Pericardium fibroblast (primary cell): ENCODE measurements around the genes SLC47A1, ALDH3A1 and KCNJ18.

DNA sequence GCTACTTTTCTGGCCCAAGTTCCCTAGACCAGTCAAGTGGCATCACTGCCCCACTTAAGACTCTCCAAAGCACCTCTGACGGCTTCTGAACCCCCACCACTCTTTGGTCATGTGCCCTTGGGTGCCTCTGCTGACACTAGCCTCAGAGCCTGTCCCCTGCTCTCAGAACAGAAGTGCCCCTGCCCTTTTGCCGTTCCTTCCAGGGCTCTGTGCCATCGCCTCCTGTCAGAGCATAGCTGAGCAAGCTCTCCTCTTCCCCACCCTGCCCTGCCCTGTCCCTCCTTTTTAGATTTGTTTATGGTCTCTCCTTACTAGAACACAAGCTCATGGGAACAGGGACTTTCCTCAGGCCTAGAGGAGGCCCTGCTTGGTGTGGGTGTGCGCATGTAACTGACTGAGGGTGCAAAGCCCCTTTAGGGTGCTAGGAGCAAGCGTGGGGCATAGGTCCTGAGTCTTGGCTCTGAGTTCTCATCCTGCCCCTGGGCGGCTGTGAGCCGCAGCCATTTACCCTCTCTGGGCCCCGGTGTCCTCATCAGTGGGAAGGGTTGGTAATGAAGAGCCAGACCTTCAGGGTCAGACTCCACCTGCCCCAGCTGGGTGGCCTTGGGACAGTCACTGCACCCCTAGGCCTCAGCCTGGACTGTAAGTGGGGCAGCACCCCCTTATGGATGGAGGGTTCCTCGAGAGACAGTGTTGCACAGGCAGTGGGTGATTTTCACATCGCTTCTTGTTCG, 60.8 kb downstream of the B9D1 start:
- RAMPAGE, long total RNA: no peak

DNA sequence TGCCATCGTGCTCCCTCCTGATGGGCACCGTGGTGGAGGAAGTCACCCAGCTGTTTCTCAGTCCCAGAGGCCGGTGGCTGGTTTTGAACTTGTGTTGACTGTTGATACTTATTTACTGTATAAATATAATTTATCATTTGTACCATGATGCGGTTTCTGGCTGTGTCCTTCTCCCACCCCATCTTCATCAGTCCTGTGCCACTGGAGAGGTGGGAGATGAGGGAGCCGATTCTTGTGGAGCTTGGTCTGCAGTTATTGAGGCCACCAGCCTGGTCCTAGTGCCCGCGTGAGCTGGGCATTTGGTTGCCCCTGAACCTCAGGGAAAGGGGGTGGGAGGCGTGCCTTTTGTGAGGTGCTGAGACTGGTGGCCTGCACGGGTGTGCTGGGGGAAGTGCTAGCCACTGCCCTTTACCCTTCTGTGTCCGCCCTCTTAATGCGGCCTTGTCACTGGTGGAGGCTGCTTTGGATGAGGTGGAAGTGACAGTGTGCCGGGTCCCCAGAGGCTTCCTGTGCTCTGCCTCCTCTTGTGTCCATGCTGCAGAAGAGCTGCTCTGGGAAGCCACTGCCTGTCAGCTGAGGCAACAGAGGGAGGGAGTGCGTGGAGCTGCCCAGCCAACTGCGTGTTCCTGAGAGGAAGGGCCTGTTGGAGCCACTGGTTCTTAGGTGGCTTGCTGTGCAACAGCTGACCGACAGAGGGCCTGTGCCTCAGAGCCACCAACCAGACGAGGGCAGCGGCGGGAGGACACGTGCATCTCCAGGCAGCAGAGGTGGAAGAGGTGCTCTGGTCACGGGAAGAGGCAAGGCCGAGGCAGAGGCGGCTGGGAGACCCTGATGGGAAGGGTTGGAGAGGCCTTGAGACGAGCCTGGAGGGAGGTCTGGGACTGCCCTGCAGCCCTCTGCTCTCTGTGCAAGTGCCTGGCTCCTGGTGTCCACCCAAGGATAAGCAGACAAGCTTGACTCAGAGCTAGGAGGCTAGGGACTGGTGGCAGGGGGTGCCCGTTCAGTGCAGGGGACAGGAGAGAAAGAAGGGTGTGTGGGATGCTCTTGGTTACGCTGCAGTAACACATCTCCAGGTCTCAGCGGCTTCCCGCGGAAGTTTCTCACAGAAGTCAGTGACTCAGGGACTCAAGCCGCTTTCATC, 25.6 kb downstream of the B9D1 start:
- RAMPAGE, long total RNA: no peak

GRCh38 chr17:19446555-19446994, 35.5 kb downstream of the RNF112 start:
- RAMPAGE, long total RNA: no peak

DNA sequence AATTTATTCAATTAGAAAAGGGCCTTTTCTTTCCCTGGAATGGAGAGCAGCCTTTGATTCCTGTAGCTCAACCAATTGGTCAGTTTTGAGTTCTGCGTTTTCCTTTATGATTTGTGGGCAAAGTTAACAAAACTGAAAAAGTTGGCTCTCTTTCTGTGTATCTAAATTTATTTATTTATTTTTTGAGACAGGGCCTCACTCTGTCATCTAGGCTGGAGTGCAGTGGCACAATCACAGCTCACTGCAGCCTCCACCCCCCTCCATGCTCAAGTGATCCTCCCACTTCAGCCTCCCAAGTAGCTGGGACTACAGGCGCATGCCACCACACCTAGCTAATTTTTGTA, 6.8 kb upstream of the SLC47A1 start:
- RAMPAGE, long total RNA: no peak

GRCh38 chr17:19533002-19533529, 588 bp upstream of the SLC47A1 start:
- RAMPAGE, long total RNA: no peak

DNA sequence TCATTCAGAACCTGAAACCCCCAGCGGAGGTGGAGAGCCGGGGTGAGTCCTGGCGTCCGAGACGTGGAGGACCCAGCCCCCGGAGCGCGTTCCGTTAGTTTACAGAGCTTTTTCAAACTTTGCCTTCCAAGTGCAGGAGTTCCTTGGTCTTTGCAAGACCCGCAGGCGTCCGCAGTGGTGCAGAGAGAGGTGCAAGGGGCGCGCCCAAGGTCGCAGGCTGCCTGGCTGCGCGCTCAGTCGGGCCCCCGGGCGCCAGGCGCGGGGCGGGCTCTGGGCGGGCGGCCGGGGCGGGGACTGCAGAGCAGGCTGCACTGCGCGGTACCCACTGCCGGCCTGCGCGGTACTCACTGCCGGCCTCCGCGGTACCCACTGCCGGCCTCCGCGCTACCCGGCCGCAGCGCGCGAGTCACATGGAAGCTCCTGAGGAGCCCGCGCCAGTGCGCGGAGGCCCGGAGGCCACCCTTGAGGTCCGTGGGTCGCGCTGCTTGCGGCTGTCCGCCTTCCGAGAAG, at the start of gene SLC47A1:
Gene SLC47A1 (plus strand): TSS at position 325 of the 510 bp plus-strand sequence.
- RAMPAGE, long total RNA: no peak

DNA sequence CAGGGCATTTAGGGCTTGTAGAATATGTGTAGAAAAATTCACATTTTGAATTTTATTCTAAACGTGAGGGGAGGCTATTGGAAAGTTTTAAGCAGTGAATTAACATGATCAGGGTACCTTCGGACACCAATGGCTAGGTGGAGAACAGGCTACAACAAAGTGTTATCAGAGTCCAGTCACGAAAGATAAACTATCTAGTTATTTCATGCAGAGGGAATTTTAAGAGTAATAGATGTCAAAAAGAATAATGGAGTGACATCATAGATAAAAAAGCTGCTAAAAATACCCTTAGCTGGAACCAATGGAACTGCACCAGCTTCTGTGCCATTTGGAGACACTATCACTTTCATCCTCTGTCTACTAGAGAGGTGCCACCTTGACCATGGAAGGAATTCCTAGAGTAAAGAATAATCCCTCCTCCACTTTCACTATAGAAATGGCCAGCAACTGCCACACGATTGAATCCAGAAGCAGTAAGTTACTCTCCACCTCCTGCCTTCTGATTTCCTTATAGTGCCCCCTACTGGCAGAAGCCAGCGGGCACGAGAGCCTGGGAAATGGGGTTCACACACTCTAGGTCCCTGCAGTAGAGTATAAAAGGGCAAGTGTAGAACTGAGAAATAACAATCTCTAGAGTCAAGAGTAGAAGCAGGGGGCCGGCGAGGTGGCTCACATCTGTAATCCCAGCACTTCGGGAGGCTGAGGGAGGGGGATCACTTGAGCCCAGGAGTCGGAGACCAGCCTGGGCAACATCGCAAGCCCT, 2.8 kb upstream of the ALDH3A2 start:
- RAMPAGE, long total RNA: no peak

DNA sequence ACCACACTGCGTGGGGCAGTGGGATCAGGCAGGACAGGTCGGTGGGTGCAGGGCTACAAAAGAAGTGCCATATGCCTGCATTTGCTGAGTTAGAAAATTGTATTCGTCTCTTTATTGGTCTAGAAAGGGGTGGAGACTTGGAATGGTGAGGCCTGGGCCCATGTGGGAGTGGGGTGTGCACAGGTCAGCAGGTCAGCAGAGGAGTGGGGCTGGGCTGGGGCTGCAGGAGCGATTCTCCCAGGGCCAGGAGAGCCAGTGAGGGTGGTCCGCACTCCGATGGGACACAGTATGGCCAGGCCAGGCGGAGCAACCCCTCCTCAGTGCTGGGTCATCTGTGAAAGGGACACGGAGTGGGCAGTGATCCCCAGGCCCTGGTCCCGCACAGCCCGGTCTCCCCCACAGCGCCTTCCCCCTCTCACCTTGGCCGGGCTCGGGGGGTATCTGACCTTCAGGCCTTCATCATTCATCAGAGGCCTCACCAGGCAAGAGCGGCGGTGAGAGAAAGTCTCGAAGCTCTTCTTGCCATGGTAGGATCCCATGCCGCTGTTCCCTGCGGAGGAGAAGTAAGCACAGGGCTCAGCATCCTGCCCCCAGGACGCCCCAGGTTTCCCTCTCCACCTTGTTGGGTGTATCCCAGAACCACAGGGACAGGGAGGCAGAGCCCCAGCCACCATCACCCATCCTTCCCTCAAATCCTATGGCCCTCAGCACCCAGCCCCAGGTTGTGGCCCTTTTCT, 10.0 kb downstream of the ALDH3A1 start:
- RAMPAGE, long total RNA: no peak

DNA sequence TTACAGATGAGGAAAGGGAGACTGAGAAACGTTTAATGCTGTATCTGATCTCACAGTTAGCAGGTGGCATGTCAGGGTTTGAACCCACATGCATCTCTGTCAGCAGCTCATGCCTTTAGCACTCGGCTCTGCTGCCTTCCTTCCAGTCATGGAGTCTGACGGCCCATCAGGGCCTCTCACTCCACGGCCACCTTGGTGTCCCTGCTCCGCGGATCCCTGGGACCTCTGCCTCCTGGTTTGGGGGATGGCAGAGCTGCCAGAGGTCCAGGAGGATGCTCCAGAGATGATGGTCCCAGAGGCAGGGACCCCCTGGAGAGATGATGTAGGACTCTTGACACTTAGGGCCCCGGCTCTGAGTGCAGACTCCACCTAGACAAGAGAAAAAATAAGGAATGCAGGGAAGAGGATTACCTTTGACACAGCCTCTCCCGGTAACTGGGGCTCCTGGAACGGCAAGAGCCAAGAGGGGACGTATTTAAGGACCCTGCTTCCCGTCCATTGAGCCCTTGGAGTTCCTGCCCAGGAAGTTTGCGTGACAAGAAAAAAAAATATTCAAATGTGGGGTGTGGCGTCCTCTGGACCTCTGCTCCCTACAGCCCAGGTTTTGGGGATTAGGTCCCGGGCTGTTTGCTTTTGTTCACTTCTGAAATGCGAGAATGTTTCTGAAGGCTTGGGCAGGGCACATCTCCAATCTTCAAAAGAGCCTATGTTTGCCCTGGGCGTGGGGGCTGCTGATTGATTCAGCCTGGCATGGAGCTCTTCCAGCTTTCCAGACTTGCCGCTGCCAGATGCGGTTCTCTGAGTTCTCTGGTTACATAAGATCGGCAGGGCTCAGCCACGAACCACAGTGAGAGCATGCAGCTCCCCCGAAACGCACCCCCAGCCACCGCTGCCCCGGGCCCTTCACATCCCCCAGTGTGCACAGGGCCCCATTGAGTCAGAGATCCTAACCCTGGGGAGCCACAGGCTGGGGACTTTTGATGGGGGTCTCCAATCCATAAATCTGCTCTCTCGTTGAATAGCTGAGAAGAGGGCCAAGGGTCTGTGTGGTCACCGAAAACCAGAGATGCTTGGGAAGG, at the start of gene ALDH3A1:
Gene ALDH3A1 (minus strand): TSS at position 451 of the 1,079 bp plus-strand sequence.
- RAMPAGE, long total RNA: no peak

DNA sequence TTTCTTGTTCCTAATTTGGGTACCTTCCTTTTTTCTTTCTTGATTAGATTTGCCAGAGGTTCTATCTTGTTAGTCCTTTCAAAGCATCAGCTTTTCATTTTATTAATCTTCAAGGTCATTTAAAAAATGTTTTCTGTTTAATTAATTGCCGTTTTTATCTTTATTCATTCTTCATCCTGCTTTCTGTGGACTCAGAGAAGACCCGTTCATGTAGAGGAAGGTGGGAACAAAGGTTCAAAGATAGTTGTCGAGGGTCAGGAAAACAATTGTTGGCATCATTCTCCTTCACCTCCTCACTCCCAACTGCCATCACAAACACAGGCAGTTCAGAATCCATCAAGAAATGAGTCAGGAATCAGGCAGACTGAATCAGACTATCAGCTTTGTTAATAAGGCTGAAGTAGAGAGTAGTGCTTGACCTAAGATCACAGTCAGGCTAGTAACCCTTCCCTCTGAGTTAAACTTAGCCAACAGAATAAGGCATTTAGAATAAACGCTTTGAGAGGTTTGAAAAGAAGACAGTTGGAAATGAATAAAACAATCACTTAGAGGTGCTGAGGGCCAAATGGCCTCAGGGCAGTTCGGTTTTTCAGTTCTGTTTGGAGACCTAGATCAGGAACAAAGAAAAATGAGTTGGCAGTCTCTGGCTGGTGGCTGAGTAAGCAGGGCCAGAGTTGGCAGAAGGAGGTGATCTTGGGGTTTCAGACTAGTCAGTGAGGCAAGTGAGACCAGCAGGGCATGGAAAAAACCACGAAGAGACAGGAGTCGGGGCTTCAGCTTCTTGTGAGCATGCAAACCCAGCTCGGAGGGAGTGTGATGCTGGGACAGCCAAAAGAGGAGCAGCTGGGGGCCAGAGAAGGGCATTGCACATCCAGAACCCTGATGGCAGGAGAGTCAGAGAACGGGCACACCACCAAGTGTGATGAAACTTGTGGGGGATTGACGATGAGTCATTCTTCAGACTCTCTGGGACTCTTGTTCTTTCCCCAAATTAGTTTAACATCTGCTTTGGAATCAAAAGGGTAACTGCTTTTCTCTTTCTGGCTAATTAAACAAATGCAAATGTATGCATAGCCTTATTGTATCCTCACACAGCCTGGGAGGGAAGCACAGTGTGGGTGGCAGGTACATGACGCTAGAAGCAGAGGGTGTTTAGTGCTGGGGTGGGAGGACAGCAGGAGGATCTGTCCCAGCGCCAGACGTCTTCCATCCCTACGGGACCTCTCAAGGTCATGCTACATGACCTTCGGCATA, 54.7 kb downstream of the SPECC1 start:
- RAMPAGE, long total RNA: no peak

GRCh38 chr17:20263460-20264004, 203.8 kb downstream of the LGALS9B start:
- RAMPAGE, long total RNA: no peak

DNA sequence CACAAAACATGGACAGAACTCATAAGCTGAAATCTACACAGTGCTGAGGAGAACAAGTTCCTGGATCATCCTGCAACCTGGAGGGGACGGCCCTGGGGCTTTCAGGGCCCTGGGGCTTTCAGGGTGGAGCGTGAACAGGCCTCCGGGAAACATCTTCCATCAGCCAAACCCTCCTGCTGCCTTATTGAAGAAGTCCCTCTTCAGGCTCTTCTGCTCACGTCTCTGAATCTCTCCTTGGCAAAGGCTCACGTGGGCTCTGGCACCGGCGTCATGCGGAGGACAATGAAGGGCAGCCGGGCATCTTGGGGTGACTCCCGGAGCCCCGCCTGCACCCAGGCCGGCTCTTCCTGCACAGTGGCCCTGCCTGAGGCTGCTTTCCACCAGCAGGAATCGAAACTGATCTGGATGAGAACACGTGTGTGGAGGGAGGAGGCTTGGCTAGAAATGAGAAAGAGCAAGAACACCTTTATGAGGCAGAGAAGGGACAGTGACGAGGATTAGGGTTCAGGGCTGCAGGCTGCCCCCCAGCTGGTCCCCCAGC, 127.4 kb downstream of the CDRT15L2 start:
- RAMPAGE, long total RNA: no peak

GRCh38 chr17:21033019-21033997, 9.5 kb downstream of the USP22 start:
- RAMPAGE, long total RNA: no peak

DNA sequence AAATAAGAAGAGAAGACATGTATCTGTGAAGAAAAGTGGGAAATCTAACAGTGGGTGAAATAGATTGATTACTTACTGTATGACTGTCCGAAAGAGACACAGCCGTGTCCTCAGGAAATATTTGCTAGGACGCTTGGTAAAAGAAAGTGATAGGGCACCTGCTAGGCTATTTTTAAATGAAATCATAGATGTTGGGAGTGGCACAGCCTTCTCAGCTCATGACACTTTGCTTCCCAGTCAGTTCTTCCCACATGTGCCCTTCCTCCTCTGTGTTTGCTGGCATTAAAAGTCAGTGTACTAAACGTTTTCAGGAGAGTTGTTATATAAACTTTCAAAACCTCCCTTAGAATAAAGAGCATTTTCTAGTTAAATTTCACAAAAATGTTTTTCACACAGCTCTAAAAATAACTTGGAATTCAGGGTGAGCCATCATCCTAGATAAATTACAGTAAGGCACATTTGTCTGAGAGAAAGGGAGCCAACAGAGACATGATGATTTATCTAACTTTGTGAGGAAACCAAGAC, 34.9 kb downstream of the DHRS7B start:
- RAMPAGE, long total RNA: no peak

DNA sequence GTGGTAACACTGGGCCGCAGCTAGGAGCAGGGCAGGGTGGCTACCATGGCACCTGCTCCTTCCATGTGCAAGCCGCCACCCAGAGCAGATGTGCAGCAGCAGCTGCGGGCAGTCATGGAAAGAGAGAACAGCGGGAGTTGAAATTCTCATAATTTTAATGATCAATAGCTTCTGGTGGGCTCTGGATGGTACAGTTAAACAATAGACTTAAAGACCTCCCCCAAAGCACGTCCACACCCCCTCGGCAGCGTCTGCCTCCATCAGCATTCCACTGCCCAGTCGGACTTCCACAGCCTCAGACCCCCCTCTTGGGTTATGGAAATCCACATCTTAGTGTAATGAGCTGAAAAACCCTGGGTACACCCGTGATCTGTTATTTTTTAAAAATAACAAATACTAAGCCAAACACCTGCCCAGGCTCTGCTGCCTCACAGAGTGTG, 16.1 kb downstream of the TMEM11 start:
- RAMPAGE, long total RNA: no peak

DNA sequence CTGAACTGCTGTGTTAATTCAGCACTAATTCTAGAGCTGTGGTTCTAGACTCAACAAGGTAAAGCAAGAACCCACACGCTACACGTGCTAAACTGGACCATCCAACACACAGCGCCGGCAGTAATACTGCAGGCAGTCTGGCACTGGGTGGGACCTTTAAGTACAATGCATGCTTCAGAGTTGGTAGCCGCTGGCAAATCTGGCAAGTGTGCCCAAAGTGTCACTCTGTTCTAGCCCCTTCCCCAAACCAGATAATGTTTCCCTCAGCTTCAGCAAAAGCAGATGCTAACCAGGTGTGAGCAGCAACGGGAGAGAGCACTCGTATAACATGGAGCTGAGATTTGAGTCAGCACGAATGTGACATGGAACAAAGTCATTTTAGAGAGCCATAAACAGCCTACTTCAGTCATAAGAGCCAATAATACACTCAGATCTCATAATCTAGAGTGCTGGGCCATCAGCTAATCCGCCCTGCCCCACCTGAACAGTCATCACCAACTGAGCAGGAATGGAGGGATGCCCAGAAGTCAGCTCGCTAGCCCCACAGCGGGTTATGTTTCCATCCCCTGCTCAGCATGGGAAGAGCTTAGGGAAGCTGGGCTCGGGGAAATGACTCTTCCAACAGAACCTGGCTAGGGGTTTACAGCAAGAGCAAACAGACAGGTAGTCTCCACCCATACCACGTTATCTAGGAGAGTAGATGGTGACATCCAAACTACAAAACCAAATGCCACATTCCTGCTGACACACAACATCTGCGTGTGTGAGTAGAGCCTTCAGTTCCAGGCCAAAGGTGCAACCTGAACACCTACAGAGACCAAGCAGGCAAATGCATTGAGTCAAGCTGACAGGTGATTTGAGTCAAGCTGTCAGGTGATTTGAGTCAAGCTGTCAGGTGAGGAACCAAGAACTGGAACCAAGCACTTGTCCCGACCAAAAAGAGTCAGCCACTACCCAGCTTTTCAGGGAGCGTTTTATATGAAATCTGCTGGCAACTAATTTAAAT, 2.2 kb downstream of the TMEM11 start:
- RAMPAGE, long total RNA: no peak

GRCh38 chr17:21302842-21303712, 18.6 kb downstream of the MAP2K3 start:
- RAMPAGE, long total RNA: no peak

DNA sequence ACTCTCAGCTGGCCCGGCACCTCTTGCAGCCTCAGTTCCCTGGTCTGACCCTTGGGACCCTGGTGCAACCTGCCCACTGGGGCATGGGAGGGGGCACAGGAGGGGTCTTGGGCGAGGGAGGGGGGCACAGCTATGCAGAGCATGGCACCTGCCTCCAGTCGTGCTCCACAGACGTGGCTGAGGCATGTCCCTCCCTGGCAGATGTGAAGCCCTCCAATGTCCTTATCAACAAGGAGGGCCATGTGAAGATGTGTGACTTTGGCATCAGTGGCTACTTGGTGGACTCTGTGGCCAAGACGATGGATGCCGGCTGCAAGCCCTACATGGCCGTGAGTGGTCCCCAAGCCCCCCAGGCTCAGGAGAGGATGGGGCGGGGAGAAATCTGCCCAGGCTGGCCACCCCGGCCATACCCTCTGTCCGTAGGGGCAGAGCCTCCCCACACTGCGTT, 19.7 kb downstream of the MAP2K3 start:
- RAMPAGE, long total RNA: no peak

- RAMPAGE, long total RNA: no peak
These were observed 155.1 kb downstream of the KCNJ12 start for GRCh38 chr17:21530838-21532138.

GRCh38 chr17:21692112-21692787, at the start of gene KCNJ18:
Gene KCNJ18, plus strand, starts transcription at chr17:21692523.
- RAMPAGE, long total RNA: no peak